ENCODE results near the gene CCDC7.

GRCh38 chr10:31760244-31760752, 168.3 kb downstream of the ARHGAP12 start:
- PRO-cap: bidirectional peak, plus-strand start at chr10:31760338, minus-strand start at chr10:31760080

DNA sequence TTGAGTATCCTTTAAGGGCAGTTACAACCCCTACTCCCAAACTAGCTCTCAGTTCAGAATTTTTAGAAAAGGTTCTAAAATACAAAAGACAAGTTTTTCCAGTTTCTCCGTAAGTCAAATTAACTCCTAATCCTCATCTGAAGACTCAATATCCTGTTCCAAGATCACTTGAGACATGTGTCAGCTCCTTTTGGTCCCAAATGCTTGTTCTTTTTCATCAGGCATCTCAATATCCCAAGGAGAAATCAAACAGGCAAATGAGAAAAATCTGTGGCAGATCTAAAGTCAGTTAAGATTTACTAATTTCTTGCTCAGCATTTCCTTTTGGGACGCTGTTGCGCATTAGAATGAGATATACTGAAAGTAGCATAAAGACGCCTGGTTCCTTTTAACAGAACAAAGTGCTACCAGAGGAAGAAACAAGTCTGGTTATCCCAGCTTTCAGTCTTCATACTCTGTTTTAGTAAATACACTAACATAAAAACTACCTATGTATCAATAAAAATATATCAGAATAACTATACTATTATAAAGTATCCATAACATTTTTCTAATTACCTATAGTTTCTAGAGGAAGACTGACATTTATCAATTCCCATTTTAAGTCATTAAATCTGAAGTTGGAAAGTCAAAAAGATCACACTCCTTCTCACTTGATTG, 51.7 kb downstream of the ARHGAP12 start:
- PRO-cap: no peak

DNA sequence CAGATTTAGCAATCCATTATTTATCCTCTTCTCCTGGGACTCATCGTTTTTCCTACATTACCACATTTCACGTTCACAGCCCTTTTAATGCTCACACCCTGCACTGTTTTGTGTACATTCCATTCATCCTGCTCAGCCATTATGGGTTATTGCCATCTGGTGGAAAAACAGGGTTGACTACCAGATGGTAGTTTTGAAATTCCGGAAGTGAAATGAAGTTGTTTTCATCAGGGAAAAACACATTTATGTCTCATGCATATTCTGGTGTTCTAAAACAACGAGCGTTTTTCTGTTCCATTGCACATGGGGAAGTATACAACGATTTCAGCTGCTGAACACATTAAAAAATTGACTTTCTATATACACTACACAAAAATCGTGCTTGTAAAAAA, 19.0 kb upstream of the ARHGAP12 start:
- PRO-cap: no peak

DNA sequence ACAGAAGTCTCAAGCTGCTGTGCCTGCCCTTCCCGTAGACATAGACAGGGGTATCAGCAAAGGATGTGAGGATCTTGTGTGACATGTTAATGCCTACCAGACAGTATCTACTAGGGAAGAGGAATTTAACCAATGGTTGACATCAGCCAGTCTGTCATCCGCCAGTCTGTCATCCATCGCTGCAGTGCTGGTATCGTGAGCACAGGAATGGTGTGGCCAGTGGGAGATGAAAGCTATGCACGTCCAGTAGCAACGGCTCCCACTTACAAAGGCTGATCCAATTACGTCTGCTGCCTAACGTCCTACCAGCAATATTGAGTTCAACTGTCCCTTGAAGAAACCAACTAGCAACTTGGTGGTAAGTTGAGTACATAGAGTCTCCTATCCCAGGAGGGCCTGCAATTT, 50.9 kb downstream of the KIF5B start:
- PRO-cap: no peak

- PRO-cap: no peak
Observed at GRCh38 chr10:32051815-32052361, 4.3 kb downstream of the KIF5B start.

- PRO-cap: no peak
Observed at GRCh38 chr10:32377442-32378109, 30.6 kb upstream of the EPC1 start.

GRCh38 chr10:32379322-32379948, 32.5 kb upstream of the EPC1 start:
- PRO-cap: no peak

- PRO-cap: bidirectional peak, plus-strand start at chr10:32446149, minus-strand start at chr10:32446076; bidirectional peak, plus-strand start at chr10:32446387, minus-strand start at chr10:32446392; bidirectional peak, plus-strand start at chr10:32446476, minus-strand start at chr10:32446469
Observed at GRCh38 chr10:32445484-32446575, at the start of gene CCDC7. Gene CCDC7 (plus strand): TSS chr10:32446140.

- PRO-cap: no peak
Observed at GRCh38 chr10:32893883-32894364, 64.1 kb downstream of the ITGB1 start.

- PRO-cap: bidirectional peak, plus-strand start at chr10:32962192, minus-strand start at chr10:32962048
Observed at GRCh38 chr10:32961332-32962528, 3.7 kb upstream of the ITGB1 start.

DNA sequence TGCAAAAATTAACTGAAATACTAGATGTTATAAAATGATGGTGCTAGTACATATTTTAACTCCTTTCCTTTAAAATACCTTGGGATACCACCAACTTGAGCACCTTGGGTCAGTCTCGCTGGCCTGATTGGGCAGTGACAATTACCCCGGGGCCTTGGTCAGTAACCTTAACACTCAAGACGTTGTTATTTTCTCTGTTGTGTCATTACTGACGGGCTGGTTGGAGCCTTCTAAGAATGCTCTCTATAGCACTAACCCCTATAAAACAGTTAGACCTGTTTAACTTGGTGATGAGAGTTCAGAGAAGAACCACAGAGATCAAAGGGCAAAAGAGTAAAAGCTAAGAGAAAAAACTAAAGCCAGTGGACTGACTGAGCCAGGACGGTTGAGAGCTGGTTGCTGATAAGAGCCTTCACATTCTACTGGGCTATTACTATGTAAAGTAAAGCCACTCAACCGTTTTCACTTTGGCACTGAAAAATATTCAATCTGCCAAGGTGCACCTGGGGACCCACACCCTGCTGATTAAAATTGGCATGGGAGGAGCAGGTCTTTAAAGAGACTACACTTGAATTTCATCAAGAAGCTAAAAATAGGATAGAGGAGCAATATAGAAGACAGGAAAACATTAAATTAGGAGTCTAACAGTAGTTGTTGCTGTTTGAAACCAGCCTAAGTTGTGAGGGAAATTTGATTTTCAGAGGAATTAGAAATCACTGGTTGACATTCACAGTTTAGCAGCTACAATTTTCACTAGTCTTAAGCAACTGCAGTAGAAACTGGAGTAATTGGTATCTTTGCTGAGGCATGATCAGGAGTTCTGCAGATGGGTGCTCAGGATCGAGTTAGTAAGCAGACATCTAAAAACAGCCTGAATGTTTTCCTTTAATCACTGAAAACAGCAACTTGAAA, 13.7 kb upstream of the ITGB1 start:
- PRO-cap: unidirectional peak, plus-strand start at position 362 of the sequence

DNA sequence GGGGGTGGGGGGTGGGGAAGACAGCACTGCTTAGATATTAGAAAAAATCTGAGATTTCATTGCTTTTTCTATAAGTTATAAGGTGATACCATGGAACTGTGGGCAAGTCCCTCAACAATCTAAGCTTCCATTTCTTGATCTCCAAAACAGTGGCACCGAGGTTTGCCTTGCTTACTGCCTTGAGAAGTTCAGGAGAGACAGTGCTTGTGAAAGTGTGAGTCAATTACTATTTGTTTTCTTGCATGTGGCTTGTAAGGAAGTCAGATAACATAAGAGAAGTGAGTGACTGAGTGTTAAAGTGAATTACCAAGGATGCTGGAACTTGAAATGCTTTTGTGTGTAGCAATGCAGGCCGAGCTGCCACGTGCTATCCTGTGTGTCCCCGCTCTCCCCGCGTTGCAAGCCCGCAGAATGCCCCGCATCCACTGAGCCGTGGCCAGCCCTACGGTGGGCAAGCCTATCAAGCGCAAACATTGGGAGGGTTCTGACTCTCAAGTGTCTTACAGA, 157.6 kb upstream of the ITGB1 start:
- PRO-cap: no peak

DNA sequence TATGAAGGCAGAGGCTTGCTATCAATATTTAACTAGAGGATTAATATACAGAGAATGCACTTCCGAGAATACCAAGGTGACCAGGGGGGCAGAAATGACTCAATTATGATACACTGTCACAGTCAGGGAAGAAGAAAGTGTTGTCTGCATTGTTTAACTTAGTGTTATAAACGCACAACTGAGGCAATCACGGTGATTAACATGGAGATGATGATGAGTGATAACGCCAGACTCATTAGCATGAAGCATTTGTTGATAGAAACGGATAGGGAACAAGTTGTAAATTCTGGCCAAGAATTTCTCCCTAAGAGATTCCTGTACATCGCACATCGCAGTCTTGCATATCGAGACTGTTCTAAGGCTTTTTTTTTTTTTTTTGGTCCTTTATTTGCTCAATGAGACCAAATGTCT, 178.2 kb downstream of the NRP1 start:
- PRO-cap: unidirectional peak, plus-strand start at position 249 of the sequence; unidirectional peak, plus-strand start at position 307 of the sequence

- PRO-cap: no peak
Observed at GRCh38 chr10:33233799-33234122, 100.7 kb downstream of the NRP1 start.

- PRO-cap: bidirectional peak, plus-strand start at chr10:33335865, minus-strand start at chr10:33335644; bidirectional peak, plus-strand start at chr10:33336316, minus-strand start at chr10:33336089
Observed at GRCh38 chr10:33335701-33336515, 1.4 kb upstream of the NRP1 start.

DNA sequence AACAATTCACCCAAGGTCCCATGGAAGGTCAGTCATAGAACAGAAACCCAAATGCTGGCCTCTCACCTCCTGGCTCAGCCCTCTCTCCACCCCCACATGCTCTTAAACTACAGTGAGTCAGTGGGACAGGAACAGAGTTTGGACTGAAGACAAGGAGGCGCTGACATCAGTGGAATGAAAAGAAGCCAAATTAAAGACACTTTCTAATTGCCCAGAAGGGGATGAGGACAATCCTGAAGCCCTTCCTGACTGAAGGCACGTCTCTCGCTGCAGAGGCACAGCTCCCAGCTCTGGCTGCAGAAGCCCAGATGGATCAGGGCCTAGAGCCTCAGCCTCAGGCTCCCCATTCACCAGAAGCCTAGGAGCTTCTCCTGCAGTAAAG, 369.4 kb upstream of the NRP1 start:
- PRO-cap: no peak

DNA sequence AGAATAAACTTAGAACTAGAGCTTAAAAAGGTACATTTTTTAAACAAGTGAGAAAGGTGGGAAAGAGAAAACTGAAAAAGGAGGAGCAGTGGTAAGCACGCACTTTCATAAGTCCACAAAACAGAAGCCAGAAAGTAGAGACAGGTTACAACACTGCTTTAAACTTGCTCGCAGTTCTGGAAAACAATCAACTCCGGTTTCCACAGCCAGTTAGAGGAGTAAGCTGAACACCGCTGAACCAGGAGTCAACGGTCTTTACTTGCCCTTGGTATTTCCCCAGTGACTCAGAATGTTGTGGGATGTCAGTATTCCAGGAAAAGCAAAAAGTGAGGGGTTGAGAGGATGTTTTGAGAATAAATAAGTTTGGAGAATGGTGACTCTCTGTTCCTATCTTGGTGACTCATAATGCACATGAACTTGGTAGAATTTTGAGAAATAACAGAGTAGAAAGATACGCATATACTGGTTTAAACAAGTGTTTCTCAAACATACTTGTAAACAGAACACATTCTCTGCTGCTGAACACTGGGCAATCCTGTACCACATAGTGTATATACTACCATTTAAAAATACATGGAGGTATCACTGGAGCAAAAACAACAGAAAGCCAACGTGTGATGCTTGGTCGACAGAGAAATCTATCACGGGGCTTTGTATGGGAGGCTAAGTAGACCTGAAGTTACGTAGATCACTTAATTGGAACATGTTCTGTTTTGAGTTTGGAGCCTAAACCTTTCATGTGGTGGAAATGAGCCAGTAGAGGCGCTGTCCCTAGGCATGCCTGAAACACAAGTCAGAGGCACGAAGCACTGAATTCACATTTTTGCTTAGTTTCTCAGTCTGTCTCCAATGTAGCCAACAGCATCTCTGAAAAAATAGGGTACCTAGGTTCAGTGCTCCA, 534.4 kb downstream of the PARD3 start:
- PRO-cap: no peak

GRCh38 chr10:34526725-34527208, 288.3 kb downstream of the PARD3 start:
- PRO-cap: no peak

DNA sequence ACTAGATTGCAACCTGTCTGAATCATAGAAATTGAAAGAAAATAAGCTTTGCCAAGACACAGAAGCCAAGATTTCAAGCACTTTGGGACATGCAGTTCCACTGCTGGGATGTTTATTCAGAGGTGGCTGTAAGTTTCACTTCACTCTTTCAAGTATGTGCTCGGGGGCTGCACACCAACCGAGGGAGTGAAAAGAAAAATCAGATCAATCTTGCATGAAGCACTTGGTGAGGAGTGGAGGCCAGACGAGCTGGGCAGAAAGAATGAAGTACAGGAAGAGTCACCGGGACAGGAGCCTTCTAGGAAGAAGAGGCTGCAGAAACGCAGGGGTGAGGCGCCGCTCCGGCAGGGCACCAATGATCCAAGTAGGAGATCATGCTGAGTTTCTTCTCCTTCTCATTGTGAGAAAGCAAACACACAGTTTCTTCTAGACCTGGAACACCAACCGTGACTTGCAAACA, 276.6 kb downstream of the PARD3 start:
- PRO-cap: no peak

DNA sequence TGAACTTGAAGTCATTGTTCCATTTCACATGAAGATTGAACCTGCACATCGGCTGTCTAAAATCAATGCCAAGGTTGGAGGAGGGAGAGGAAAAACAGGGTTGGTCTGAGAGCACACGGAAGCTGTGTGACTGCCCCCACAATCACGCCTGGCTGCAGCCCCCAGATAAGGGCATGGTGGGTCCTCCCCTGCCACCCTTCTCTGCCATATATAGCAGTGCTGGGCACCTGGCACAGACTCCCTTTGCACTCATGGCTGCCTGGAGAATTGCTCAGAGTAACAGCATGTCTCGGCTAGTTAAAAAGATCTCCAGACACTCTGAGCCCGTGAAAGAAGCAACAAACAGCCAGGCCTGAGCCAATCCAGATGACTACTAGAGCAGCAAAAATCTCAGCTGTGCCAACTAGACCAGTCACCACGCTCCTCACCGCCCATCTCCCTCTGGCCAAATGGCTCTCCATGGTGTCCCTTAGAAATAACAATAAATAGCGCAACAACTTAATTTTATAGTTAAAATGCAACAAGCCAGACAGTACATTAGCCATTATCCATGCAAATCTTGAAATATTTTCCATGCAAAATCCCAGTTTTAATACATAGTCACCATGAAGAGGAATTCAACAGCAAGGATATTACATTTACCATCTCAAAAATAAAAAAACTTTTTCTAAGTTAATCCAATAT, 71.3 kb downstream of the PARD3 start:
- PRO-cap: no peak